Paraaortic lymph node (tissue), 1 donor: ENCODE measurements around the genes SEZ6 and TAOK1.

DNA sequence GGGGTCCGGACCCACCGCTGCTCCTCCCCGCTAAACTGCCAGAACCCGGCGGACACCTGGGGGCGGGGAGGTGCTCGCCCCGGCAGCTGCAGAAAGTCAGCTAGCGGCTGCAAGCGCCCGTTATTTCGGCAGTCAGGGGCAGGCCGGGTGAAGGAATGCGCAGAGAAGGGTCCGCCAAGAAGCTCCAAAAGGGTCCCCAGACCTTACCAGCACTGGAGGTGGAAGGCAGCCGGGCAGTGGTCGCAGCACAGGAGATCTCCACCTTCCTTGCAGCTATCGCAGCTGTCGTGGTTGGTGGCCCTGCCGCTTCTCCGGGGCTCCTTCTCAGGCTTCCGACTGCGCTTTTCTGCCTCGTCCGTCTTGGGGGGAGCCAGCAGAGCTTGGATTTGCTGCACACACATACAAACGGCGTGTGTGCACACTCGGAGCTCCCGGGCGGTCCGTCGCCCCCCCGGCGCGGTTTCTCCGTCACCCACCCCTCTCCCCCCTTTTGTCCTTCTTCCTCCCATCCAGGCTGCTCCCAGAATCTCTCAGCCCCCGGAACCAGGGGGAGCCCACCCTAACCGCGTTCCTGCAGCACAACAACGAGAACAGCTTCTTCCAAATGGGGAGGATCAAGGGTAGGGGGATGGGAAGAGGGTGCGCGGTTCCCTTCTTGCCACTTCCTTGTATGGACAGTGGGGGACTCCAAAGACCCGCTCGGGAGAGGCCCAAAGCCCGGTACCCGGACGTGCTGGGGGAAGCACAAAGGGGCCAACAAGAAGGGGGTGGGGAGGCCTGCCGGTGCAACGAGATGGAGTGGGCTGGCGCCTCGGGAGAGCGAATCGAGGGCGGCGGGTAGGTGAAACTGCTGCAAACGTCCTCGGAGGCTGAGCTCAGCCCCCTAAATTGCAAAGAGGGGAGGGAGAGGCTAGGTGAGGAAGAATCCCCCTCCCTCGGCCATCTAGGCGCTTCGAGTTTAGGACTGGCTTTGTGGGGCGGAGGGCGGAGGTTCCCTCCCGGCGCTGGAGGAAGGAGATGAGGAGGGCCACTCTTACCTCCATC is 1.1 kb downstream of the PHF12 start:
- PRO-cap = bidirectional peak, plus-strand start at position 661 of the sequence, minus-strand start at position 586 of the sequence

DNA sequence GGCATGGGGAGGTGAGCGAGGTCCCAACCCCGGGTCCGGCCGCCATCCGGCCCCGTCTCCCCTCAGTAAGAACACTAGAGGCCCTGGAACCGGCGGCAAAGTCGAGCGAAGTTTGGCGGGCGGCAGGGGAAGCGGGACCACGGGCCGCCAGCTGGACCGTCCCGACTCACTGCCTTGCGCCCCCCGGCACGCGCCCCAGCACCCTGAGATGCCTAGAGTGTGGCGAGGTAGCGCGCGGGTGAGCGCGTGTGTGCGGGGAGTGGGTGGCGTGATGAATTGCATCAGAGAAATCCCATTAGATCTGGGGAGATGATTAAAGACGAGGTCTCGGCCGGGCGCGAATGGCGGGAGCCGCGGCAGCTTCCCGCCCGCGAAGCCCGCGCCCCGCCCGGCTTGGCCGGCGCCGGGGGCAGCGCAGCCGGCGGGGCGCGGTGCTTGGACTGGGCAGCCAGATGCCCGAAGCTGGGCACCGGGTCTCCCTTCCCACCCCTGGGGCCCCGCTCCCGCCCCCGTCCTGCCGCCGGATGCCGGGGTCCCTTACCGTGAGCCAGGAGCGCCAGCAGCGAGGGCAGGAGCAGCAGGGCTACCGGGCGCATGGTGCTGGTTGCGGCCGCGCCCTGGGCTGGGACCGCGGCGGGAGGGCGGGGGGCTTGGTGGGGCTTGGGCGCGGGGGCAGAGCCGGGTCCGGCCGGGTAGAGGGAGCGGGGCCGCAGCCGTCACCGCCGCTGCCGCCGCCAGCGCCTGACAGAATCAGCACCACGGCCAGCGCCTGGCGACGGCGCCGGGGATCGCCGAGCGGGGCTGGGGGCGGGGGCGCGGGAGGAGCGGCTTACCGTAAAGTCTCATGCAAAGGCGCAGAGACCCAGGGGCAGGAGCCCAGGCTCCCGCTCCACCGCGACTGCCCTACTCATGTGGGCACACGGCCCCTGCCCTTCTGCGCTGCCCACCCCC is at the start of gene SEZ6:
TSS of gene SEZ6 (minus strand) at position 760 of the 951 bp plus-strand sequence.
- PRO-cap = no peak

- PRO-cap = no peak
Measured at GRCh38 chr17:29069477-29070161, 26.7 kb downstream of the PIPOX start.

GRCh38 chr17:29260104-29260850 is 13.6 kb downstream of the CRYBA1 start:
- PRO-cap = no peak

DNA sequence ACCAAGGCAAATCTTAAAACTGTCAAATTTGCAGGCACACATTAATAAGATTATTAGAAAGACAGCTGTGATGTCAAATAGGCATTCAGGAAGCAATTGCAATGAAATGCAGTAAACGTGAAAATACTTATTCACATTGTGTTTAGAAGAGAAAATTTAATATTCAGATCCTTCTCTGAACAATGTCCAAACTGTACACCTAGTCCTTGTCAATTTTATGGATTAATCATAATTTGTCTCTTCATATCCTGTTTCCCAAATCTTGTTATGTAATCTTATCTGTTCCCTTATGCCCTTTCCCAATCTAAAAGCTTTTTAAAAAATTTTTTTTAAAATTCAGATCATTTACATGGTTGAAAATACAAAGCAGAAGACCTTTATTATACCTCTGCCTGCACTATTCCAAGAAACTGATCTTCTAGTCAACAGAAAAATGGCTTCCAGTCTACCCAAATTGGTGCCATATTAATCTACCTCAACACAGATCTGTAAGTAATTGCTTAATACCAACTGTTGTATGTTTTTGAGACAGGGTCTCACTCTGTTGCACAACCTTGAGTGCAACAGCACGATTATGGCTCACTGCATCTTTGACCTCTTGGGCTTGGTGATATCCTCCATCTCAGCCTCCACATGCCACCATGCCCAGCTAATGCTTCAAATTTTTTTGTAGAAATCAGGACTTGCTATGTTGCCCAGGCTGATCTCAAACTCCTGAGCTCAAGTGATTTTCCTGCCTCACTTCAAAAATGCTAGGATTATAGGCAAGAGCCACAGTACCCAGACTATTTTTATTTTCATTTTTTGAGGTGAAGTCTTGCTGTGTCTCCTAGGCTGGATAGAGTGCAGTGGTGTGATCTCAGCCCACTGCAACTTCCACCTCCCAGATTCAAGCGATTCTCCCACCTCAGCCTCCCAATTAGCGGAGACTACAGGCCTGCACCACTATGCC is 14.6 kb downstream of the NUFIP2 start:
- PRO-cap = no peak

GRCh38 chr17:29289939-29290289 is 4.0 kb downstream of the NUFIP2 start:
- PRO-cap = no peak

GRCh38 chr17:29332563-29332762 is 38.5 kb upstream of the NUFIP2 start:
- PRO-cap = no peak

- PRO-cap = no peak
Measured at GRCh38 chr17:29347787-29348024, 42.5 kb upstream of the TAOK1 start.

DNA sequence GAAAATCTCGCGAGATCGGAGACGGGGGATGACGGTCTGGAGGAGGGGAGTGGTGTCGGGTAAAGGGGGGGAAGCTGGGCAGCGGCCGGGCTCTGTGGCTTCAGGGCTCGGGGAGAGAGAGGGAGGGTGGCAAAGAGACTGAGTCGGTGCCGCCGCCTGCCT is at the start of gene TAOK1:
TSS of gene TAOK1 (plus strand) at position 77 of the 162 bp plus-strand sequence.
- PRO-cap = bidirectional peak, plus-strand start at position 62 of the sequence, minus-strand start outside the sequence

DNA sequence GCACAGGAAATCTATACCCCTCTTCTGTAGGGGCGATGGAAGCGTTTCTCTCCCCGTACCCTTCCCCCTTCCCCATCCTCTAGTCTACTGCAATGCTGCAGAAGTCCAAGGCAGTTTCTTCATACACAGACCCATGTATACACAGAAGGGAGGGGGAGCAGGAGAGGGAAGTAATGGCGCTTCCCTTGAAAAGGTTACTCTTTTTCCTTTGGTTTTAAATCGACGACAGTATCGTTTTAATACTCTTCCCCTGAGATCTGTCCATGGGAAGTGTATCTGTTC is 1.2 kb downstream of the TAOK1 start:
- PRO-cap = no peak

- PRO-cap = no peak
Measured at GRCh38 chr17:29489488-29489918, 77.3 kb downstream of the ABHD15 start.

DNA sequence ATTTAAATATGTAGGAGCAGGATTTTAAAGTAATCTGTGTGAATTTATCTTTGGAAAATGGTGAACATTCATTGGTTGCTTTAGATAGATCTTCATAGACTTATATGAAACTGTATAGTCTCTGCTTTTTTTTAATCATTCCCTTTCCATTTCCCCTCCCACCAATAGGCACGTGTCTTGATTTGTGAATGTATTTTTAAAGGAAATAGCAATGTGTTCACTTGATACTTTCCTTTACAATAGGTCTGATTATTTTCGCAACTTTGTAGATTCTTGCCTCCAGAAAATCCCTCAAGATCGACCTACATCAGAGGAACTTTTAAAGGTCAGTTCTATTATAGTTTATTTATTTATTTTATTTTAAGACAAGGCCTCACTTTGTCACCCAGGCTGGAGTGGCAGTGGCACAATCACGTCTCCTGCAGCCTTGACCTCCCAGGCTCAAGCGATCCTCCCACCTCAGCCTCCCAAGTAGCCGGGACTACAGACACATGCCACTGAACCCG is 75.2 kb downstream of the ABHD15 start:
- PRO-cap = no peak

- PRO-cap = no peak
Measured at GRCh38 chr17:29555812-29556351, 11.0 kb downstream of the ABHD15 start.

- PRO-cap = no peak
Measured at GRCh38 chr17:29581592-29582089, 7.8 kb downstream of the GIT1 start.

GRCh38 chr17:29613177-29613965 is 9.3 kb downstream of the CORO6 start:
- PRO-cap = bidirectional peak, plus-strand start at chr17:29613666, minus-strand start at chr17:29613488

GRCh38 chr17:29615391-29616388 is 7.0 kb downstream of the CORO6 start:
- PRO-cap = bidirectional peak, plus-strand start at chr17:29615763, minus-strand start at chr17:29615587

DNA sequence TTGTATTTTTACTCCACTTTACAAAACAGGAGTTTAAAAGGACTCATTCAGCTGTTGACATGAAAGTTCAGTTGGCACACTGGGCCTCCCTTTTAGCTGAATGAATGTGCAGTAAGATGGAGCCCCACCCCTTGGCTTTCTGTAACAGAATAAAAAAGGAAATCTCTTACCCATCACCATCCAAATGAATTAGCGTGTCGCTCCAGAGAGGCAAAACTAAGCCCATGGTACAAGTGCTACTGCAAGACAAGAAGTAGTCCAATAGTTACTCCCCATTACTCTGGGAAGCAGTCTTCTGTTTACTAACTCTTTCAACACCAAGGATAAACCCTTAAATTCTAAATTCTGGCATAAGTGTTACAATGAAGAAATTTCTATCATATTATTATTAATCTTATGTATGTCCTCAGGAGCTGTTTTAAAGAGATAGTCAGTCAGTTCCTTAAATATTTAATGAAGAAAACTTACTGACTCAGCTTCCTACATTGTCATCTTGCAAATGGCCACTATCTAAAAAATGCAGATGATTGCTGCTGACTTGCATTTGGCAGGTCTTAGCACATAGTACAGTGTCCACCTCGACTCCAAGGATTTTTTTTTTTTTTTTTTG is 54.9 kb upstream of the CORO6 start:
- PRO-cap = no peak

- PRO-cap = no peak
Measured at GRCh38 chr17:29835298-29836030, 94.6 kb downstream of the SSH2 start.

DNA sequence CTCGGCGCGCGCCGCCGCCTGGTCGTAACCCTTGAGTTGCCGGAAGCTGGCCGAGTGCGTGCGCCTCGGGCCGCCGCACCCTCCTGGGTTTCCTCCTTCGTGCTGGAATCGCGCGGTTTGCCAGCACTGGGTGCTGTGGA is 118 bp upstream of the SSH2 start:
- PRO-cap = bidirectional peak, plus-strand start at position 34 of the sequence, minus-strand start outside the sequence

DNA sequence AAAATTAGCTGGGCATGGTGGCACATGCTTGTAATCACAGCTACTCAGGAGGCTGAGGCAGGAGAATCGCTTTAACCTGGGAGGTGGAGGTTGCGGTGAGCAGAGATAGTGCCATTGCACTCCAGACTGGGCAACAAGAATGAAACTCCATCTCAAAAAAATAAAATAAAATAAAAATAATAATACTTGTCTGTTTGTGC is 24.1 kb downstream of the CPD start:
- PRO-cap = no peak